Vagina (tissue), 1 donor: ENCODE data around the genes AK5 and BCL10.

- PRO-cap, result no peak
- RAMPAGE, long total RNA, result no peak
Measured at GRCh38 chr1:76294511-76294941, 220.0 kb downstream of the ST6GALNAC3 start.

- PRO-cap, result no peak
- RAMPAGE, long total RNA, result no peak
Measured at GRCh38 chr1:76353437-76353742, 278.8 kb downstream of the ST6GALNAC3 start.

GRCh38 chr1:76868109-76868917, 1.0 kb downstream of the ST6GALNAC5 start:
- PRO-cap, result bidirectional peak, plus-strand start at chr1:76868355, minus-strand start at chr1:76868242; bidirectional peak, plus-strand start at chr1:76868576, minus-strand start at chr1:76868507
- RAMPAGE, long total RNA, result no peak

DNA sequence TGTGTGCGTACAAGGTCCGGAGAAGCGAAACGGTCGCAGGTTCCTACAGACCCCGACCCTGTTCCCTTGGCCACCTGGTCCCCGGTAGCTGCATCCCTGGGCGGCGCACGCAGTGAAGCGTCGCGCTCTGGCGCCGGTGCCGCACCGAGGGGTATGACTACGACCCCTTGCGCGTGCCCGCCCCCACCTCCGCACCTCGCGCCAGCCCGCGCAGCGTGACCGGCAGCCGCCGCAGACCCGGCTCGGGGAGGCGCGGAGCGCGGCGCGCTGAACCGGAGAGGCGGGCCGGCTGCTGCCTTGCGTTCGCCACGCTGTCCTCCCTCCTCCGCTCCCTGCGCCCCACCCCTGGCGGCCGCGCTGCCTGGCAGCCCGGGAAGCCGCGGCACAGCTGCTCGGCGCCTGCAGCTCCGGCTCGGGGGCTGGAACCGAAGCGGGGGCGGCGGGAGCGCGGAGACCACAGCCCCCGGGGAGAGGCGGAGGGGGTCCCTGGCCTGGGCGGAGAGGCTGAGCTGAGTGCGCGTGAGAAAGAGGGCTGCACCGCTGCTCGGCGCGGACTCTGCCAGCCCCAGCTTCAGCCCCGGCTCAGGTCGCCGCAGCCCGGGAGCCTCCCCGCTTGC, at the start of gene AK5:
TSS of gene AK5 (plus strand) at position 348 of the 617 bp plus-strand sequence.
- PRO-cap, result no peak
- RAMPAGE, long total RNA, result no peak

- PRO-cap, result no peak
- RAMPAGE, long total RNA, result no peak
Measured at GRCh38 chr1:77943646-77944416, 35.0 kb downstream of the FUBP1 start.

DNA sequence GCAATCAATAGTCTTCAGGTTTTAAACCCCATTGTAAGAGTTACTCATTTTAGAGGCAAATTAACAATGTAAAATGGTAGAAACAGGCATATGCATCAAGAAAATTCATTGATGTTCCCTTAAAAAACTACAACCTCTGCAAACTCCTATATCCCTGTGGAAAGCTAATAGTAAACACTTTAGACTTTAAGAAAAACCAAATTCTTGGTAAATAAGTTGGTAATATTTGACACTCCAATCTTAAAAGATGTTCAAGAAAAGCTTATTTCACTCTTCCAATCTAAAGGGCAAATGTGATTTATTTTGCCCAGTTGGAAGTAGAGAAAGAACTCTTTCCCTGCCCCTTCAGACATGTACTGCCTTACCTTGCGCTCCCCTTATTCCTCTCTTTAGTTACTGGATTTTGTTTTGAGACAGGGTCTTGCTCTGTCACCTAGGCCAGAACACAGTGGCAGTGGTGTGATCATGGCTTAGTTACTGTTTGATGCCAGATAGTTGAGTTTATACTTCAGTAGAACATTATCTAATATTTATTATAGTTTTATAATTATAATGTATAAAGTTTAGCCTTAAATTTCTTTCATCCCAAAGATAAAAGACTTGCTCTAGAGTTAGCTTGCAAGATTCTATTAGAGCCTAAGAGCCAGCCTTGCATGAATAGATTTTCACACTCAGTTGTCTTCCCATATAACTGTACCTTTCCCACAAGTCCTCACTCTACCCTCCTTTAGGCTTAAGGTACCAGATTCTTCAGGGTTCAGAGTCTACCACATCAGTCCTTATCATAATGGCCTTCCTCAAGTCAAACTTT, 27.5 kb downstream of the FUBP1 start:
- PRO-cap, result no peak
- RAMPAGE, long total RNA, result no peak

GRCh38 chr1:78045070-78045614, 624 bp upstream of the GIPC2 start:
- PRO-cap, result no peak
- RAMPAGE, long total RNA, result no peak

GRCh38 chr1:78476255-78476532, 14.6 kb upstream of the PTGFR start:
- PRO-cap, result no peak
- RAMPAGE, long total RNA, result no peak

- PRO-cap, result unidirectional peak, plus-strand start at chr1:79005153
- RAMPAGE, long total RNA, result no peak
Measured at GRCh38 chr1:79004720-79005209, 1.8 kb downstream of the ADGRL4 start.

GRCh38 chr1:79052804-79053263, 46.3 kb upstream of the ADGRL4 start:
- PRO-cap, result no peak
- RAMPAGE, long total RNA, result no peak

DNA sequence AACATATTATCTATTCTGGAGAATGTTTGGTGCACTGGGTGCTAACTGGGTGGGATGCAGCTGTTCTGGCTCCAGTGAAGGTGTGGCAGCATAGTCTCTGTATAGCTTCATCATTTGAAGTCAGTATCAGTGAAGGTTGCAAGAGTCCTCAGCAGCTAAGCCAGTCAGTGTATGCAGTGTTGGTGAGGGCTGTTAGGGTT, 698.7 kb upstream of the ADGRL4 start:
- PRO-cap, result unidirectional peak, minus-strand start at position 73 of the sequence
- RAMPAGE, long total RNA, result no peak

GRCh38 chr1:81435078-81435467, 365.7 kb upstream of the ADGRL2 start:
- PRO-cap, result no peak
- RAMPAGE, long total RNA, result no peak

GRCh38 chr1:81799734-81800251, 941 bp upstream of the ADGRL2 start:
- PRO-cap, result no peak
- RAMPAGE, long total RNA, result no peak

GRCh38 chr1:83667697-83668141, 331.2 kb downstream of the TTLL7 start:
- PRO-cap, result no peak
- RAMPAGE, long total RNA, result no peak

GRCh38 chr1:83766222-83766710, 232.7 kb downstream of the TTLL7 start:
- PRO-cap, result no peak
- RAMPAGE, long total RNA, result no peak

DNA sequence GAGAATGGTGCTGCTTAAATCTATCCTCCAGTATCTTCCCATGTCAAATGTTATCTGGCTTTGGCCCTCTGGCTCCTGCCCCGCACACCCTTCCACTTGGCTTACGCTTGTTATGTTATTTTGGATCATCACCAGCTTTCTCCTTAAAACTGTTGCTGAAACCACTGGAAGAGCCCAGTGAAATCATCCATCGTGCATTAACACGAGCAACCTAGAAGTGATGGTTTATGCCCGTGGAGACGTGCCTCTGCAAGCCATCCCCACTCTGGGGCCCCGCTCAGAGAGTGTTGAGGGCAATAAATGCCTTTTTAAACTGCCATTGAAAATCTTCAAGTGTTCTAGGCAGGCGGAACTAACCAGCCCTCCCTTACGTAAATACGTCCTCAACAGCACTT, 20.2 kb downstream of the SAMD13 start:
- PRO-cap, result no peak
- RAMPAGE, long total RNA, result no peak

DNA sequence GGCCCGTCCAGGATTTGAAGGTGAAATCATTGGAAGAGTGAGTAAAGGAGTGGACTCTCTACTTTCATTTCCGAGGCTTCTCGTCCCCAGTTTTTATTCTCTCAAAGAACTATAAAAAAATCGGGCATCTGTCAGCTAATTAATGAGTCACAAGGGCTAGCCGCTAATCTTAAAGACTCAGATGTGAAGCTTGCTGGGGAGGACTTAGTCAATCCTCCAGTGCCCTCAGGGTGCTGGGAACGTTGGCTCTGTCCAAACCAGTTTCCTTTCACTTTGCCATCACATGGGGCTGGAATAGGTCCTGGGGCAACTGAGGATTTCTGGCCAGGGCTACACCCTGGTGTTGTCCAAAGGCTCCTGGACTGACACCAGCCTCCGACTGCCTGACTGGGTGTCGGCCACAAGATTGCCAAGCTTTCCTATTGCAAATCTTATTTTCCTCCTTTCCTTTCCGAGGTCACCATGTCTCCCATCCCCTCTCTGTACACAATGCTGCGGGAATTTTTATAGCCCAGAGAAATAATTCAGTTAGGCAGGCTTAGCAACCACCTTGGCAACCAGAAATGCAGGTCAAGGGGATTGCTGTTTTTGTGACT, 29.7 kb upstream of the CTBS start:
- PRO-cap, result no peak
- RAMPAGE, long total RNA, result no peak

DNA sequence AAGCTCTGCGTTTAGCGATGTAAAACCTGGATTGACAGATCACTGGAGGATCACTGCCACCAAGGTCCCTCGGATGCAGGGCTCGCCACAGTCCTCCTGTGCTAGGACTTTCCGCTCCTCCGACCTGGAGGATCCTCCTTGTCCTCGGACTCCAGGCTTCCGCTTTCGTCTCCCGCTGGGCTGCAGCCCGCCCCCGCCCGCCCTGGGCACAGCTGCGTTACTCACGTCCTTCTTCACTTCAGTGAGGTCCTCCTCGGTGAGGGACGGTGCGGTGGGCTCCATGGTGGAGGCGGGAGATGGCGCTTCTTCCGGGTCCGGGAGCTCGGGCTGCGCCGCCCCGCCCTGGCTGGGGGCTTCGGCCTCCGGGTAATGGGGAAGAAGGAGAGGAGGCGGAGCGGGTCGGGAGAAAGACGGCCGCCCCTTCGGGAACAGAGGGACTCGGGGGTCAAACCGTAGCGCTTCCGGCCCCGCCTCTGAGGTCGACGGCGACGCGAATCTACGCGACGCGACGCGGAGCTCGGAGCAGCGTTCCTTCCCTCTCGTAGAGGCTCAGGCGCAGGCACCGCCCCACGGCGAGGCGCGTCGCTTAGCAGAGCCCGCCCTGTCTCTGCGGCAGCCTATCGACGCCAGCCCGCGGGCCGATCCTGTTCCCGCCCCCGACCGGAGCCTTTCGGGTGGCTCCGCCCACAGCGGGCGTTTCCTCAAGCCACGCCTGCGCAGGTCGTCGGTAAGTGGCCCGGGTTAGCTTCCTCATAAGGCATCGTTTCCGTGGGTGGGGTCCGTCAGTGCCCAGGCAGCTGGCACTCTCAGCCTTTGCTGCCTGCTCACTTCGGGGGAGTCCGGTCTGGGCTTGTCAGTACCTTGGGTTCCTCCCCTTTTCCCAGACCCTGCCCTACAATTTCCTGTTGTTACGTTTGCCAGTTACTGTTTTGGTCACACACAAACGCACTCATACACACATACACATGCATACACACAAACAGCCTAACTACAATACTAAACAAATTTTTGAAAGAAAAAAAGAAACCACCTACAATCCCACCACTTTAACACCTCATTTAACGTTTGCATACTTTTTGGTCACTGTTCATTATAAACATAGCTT, at the start of gene BCL10:
TSS of gene BCL10 (minus strand) at position 562 of the 1,105 bp plus-strand sequence.
- PRO-cap, result bidirectional peak, plus-strand start at position 236 of the sequence, minus-strand start at position 152 of the sequence; bidirectional peak, plus-strand start at position 730 of the sequence, minus-strand start at position 475 of the sequence
- RAMPAGE, long total RNA, result start-site peak on the minus strand centred at position 420 of the sequence, 255 bp wide, 242 reads; start-site peak on the plus strand centred at position 686 of the sequence, 37 bp wide, 13 reads

DNA sequence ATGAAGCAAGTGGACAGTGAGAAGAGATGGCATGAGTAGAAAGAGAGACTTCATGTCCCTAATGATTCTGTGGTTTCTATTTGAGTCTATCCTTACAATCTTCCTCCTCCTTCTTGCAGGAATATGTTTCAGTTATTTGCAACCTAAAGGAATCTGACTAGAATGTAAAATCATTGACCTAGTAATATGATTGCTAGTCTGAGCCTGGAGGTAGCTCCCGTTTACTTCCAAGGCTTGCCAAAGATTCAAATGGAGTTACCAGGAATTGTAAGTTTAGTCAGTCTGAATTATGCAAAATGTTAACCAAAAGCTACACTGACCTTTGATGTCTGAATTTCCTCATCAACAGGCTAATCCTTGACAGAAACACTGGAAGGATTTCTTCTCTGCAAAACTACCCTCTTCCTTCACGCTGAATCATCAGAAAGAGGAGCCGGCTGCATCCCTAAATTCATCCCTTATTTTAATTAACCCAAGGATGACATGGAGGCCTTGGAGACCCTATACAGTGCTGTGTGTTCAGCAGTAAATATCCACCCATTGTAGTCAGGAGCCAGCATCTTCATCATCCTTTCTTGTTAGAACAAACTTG, 17.4 kb downstream of the DDAH1 start:
- PRO-cap, result no peak
- RAMPAGE, long total RNA, result start-site peak on the minus strand centred at position 384 of the sequence, 62 bp wide, 5 reads

DNA sequence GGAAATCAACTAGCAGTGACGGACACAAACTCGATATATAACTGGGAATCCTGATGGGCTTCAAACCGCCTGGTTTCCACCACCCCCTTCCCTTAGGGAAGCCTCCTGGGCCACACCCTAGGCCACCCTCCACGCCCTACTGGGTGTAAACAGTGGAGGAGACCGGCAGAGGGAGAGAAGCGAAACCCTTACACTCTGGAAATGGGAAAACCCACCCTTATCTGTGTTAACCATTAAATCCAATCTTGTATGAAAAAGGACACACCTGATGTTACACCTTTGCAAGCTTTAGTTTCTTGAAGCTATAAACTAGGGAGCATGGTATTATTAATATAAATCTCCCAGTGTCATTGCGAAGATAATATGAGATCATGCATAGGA, 650 bp upstream of the ZNHIT6 start:
- PRO-cap, result no peak
- RAMPAGE, long total RNA, result no peak